Ishikawa (cell line): ENCODE measurements around a stretch of chr2.

- RRBS = no CpG with 5 or more reads among the region's 2 CpGs
Measured at GRCh38 chr2:62506725-62506879, 607 bp upstream of the TMEM17 start.

DNA sequence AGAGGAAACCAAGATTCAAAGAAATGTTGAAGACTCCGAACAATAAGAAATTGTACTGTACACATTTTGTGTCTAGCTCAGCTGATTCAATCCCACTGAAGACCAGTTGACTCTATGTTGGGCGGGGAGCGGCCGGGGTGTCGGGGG is 670 bp upstream of the EHBP1 start:
- RRBS = no CpG with 5 or more reads among the region's 5 CpGs

DNA sequence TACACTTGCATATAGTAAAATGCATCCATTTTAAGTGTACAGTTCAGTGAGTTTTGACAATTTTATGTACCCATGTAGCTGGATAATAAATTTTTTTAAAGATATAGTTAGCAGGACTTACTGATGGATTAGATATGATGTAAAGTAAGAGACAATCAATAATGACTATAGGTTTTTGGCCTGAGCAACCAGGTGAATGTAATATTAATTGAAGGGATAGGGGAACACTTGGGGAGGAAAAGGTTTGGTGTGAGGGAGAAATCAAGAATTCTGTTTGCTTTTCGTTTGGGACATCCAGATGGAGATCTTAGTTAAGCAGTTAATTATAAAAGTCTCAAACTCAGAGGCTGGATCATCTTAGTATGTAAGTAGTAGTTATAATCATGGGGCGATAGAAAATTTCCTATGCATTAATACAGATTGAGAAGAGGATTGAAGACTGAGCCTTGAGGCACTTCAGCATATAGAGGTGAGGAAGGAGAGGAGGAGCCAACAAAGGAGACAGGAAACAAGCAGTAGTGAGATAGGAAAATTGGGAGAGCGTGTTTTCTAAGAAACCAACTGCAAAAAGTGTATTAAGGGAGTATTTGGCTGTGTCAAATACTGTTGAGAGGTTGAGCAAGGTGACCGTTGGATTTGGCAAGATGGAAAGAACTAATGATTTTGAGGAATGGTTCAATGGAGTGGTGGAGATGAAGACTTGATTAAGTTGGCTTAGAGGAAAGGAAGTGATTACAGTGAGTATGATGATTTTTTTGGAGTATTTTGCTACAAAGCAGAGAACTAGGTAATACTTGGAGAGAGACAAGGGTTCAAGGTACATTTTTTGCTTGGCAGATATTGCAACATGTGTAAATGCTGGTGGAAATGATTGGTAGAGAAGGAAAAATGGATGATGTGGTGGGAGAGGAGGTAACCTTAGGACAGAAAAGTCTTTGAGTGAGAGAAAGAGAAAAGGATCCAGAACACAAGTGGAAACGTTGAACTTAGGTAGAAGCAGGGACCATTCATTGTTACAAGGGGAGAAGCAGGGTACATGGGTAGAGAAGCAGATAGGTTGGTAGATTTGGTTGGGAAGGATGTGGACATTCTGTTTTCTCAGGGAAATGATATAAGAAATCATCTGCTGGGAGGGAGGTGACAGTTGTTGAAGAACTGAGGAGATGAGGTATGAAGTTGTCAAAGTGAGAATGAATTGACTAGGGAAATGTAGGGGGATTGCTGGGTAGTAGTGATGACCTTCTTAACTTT is 6.1 kb downstream of the EHBP1 start:
- RRBS = no CpG with 5 or more reads among the region's 5 CpGs

GRCh38 chr2:63049296-63049643 is 1.4 kb upstream of the OTX1 start:
- RRBS = no CpG with 5 or more reads among the region's 23 CpGs

DNA sequence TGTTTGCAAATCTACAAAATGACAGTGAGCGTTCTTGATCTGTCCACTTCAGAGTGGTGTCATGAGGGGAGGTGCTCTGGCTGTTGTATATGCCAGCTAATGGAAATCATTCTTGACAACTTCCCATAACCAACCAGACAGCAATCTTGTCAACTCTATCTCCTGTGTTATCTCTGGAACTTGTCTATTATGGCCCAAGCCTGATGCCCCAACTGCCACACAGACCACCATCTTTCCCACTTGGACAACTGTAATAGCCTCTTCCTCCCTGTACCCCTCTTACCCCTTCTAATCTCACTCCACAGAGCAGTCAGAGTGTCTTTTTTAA is 120.5 kb upstream of the UGP2 start:
- RRBS = no CpG with 5 or more reads among the region's 1 CpG

GRCh38 chr2:63888390-63889445 is 47.0 kb downstream of the UGP2 start:
- RRBS = no CpG with 5 or more reads among the region's 6 CpGs

GRCh38 chr2:63944309-63944769 is 74.9 kb downstream of the VPS54 start:
- RRBS = no CpG with 5 or more reads among the region's 3 CpGs

- RRBS = no CpG with 5 or more reads among the region's 6 CpGs
Measured at GRCh38 chr2:63977765-63978442, 41.3 kb downstream of the VPS54 start.

DNA sequence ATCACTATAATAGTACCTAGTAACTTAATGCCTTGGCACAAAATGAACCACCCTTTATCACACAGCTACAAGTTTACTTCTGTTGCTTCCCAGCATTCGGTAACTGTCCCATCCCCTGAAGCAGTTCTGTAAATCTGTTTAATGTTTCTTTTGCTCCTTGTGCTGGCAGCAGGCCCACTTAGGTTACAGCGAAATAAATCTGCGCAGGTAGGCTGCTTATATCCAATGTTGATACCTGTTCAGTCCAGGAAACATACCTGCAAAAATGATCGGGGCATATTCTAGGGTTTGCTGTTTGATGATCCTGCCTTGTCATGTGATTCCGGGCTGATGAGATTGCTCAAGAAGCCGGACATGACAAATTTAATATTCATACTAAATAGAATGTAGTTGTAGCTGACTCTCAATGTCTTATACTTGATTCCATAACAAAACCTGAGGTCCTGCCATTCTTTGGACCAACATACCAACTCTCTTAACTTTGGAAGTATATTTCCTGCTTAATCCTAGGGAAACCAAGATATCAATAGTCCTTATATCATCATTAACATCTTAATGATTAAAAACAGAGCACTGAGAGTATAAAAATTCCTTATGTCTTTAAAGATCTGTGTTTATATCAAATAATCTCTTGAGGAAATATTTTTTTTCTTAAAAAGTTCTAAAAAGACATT is 23.2 kb downstream of the PELI1 start:
- RRBS = no CpG with 5 or more reads among the region's 6 CpGs

DNA sequence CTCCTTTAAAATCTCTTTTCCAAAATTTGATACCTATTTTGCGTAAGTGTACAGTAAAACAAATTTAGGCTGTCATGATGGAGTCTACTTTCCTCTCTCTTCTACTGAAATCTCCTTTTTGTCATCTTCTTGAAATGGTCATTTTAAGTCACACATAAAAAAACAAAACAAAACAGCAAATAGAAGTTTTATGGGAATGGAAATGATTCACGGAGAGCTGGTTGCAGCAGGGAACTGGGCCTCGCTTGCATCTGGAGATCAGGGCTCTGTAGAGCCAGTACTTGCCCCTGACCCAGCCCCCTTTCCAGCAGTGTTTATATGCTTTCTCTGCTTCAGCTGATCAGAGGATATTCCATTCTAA is 59.2 kb upstream of the PELI1 start:
- RRBS = no CpG with 5 or more reads among the region's 3 CpGs

- RRBS = no CpG with 5 or more reads among the region's 1 CpG
Measured at GRCh38 chr2:64267612-64268202, 123.5 kb upstream of the PELI1 start.

DNA sequence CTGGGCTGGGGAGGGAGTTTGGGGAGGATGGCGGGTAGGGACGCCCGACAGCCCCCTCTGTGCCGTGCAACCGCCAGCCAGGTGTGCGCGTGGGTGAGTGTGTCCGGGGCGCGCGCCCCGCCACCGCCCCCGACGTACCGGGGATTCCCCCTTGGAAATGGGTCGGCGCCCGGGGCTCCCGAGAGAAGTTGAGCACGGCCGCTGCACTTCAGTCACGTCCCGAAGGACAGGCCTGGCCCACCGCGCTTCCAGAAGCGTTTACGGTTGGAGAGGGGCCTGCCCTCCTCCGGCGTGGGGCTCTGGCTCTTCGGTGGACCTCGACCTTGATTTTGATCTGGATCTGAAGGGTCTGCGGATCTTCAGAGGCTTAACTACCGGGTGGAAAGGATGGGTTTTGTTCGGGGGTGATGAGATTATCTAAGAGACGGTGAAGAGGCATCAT is 843 bp downstream of the LGALSL start:
- RRBS = 4% methylated on average over 16 of the region's 36 CpGs

DNA sequence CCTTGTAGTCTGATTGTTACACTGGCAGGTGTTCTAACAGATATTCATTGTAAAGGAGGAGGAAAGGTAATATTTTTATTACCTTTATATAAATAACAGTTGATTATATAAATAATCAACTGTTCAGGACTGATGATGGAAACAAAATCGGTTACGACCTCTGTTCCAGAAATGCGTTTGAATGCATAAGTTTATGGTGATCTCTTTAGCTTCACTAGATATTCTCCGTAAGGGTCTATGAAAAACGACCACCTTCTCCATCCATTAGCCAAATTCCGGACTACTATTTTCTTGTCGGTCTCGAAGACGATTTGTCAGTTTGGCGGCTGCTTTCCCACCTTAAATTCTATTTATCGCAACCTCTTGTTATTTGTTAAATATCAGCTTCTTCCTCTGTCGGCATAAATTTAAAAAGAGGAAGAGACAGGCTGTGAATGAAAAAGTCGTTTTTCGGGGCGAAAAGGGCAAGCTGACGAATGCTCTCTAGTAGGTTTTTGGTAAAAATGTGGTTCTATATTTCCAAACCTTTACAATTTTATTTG is 610 bp upstream of the AFTPH start:
- RRBS = no CpG with 5 or more reads among the region's 16 CpGs

GRCh38 chr2:64524648-64525782 is 887 bp downstream of the AFTPH start:
- RRBS = 2% methylated on average over 15 of the region's 47 CpGs

- RRBS = no CpG with 5 or more reads among the region's 4 CpGs
Measured at GRCh38 chr2:64650745-64651066, 3.0 kb downstream of the SERTAD2 start.

- RRBS = no CpG with 5 or more reads among the region's 9 CpGs
Measured at GRCh38 chr2:64730518-64731080, 76.9 kb upstream of the SERTAD2 start.

DNA sequence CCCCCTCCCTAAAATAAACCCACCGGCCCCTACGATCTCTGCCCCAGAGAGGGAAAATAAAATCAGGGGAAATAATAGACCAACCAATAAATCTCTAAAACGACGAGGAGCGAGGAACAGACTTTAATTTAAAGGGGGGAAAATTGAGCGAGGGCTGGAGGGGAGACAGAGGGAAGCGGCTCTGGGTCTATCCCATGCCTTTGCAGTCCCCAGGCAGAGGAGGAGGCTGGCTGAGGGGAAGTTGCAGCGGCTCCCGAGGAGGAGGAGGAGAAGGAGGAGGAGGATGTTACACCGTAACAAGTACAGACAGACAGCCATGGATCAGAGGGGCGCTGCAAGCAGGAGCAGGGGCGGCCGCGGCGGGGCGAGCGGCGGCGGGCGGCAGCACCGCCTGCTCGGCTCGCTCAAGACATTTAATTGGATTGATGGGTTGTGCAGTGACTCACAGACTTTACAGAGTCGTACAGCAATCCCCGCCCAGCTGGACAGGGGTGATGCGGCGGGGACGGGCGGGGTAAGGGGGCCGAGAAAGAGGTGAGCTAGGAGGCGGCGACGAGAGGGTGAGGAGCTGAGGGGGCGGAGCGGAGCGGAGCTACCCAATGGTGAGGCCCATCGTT is 96.9 kb upstream of the SERTAD2 start:
- RRBS = no CpG with 5 or more reads among the region's 37 CpGs

- RRBS = 3% methylated on average over 23 of the region's 57 CpGs
Measured at GRCh38 chr2:64859574-64860304, 129.5 kb upstream of the SLC1A4 start.

DNA sequence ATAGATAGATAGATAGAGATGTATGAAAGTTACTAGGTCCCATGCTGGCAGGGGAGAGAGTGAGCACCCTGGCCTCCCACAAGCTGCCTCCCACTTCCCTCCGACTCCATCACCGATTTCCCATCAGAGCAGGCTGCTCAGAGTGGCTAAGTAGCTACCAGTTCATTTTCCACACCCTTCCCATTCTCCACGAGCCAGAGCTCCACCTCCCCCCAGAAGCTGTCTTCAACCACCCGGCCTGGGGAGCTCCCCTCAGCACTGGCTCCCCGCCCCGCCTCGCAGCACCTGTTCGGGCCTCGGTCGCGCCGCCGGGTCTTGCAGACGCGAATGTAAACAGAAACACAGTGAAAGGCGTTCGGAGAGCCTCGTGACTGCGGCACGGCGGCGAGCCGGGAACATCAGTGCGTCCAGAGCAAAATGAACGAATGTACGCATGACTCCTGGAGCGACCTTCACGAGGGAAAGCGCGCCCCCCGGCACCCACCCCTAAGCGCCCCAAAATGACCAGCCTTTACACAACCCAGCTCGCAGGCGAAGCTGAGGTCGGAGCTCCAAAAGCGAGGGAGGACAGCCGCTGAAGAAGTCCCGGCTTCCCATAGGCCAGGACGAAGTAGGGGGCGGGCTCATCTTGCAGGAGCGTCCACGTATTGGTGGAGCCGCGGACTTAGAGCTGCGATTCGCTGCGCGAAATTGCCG is 438 bp upstream of the CEP68 start:
- RRBS = 1% methylated on average over 29 of the region's 49 CpGs

DNA sequence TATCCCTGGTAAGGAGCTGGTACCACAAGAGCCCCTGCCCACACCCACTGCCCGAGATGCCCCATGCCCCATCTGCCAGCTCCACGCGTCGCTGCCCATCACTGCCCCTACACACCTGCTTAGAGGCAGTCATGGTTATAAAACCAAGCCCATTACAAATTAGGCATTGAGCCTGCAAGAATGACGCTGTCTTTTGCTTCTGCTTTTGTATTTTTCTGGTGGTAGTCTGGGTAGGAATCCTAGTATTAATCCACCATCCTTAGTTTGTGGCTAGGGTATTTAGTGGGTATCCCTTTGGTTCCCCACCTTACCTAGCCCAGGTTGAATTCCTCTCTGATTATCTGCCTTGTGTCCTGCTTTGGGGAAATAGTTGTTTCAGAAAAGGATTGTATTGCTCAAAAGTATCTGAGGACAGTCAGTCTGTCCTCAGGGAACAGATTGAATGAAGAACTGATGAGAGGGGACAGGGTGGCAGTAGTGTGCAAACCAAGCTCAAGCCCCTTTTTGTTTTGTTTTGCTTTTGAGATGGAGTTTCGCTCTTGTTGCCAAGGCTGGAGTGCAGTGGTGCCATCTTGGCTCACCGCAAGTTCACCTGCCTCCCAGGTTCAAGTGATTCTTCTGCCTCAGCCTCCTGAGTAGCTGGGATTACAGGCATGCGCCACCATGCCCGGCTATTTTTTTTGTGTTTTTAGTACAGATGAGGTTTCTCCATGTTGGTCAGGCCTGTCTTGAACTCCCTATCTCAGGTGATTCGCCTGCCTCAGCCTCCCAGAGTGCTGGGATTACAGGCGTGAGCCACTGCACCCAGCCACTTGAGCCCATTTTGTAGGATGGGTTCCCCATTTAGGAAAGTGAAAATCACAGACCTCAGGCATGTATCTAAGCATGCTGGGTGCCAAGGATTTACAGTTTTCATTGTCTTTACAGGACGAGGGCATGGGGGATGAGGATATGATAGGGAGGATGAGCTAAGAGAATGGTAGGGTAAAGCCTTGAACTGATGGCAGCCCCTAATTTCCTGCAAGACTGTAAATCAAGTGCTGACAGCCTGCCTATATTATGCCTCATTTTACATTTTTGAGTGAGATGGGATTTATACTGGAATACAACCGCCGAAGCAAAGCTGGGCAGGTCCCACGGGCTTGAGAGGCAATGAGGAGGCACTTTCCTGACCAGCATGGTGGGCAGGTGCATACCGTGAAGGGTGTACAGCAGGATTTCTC is 22.2 kb downstream of the CEP68 start:
- RRBS = no CpG with 5 or more reads among the region's 16 CpGs